Breast (tissue), 4 donors: ENCODE measurements around a stretch of chr3.

DNA sequence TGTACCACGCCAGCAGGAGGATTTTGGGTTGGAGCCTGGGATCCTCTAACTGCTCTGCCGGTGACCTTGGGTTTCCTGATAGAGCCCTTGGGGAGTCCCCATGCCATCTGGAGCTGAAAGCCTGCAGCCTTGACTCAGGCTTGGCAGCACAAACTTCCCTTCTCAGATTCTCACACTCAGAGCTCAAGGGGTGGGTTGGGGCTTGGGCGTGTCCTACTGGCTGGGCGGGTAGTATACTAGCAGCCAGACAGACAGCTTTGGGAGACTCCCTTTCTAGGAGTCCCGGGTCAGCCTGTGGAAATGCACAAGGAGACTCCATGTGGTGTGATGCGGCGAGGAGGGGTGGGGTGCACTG is 21.7 kb upstream of the PLXNA1 start:
- PRO-cap, 3 experiments, result no peak in any of the 3 experiments
- RRBS, result no CpG with 5 or more reads among the region's 7 CpGs

DNA sequence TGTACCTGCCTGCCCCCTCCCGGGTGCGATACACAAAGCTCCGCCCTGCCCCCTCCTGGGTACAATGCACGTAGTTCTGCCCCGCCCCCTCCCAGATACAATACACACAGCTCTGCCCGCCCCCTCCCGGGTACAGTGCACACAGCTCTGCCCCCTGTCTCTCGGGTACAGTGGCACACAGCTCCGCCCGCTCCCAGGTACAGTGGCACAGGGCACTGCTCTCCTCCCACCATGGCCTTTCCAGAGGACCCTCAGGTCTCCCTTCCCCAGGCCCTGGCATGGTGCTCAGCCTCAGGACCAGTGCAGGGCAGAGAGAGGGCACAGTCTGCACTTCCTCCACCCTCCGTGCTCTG is 16.6 kb upstream of the PRR20G start:
- PRO-cap, 3 experiments, result no peak in any of the 3 experiments
- RRBS, result 49% methylated on average over 5 of the region's 11 CpGs

- PRO-cap, 3 experiments, result no peak in any of the 3 experiments
- RRBS, result no CpG with 5 or more reads among the region's 8 CpGs
Observed at GRCh38 chr3:127546888-127547257, 43.7 kb downstream of the TPRA1 start.

DNA sequence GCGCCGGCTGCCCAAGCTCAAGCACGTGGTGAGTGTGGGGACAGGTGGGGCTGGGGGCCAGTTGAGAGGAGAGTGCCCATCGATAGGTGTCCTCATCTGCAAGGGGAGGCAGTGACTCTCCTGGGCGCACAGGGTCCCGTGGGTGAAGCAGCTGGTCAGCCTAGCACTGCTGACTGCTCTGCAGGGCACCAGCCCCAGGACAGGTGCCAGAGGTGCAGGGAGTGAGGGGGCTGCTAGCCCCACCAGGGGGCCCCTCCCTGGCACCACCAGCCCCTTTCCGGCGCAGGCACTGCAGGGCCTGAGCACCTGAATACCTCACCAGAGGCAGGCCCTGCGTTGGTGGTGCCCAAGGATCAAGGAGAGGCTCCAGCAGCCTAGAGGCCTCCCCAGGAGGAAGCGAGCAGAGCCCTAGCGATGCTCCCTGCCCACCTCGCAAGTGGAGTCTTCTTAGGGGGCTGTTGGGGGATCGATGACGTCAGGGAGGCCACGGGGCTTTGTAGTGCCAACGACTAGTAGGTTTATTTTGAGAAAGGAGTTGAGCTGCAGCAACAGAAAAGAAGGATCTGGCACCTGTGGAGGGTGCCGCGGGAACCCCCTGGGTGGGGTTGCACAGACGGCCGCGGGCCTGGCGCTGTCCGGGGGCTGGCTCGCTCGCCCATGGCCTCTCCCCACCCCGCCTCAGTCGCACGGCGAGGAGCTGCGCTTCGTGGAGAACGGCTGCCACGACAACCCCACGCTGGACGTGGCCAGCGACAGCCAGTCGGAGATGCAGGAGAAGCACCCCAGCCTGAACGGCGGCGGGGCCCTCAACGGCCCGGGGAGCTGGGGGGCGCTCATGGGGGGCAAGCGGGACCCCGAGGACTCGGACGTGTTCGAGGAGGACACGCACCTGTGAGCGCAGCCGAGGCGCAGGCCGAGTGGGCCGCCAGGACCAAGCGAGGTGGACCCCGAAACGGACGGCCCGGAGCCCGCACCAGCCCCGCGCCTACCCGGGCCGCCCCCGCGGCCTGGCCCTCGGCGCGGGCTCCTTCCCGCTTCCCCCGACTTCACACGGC is 839 bp upstream of the ABTB1 start:
- PRO-cap, 3 experiments, result peak in 1 of 3 experiments; most common plus-strand start position 522 of the sequence (in 1); most common minus-strand start position 683 of the sequence (in 1)
- RRBS, result no CpG with 5 or more reads among the region's 72 CpGs

GRCh38 chr3:127674124-127675028 is 1.6 kb downstream of the ABTB1 start:
- PRO-cap, 3 experiments, result no peak in any of the 3 experiments
- RRBS, result no CpG with 5 or more reads among the region's 22 CpGs

GRCh38 chr3:127699868-127700176 is 27.1 kb downstream of the ABTB1 start:
- PRO-cap, 3 experiments, result no peak in any of the 3 experiments
- RRBS, result no CpG with 5 or more reads among the region's 3 CpGs

GRCh38 chr3:127706214-127706824 is 33.6 kb downstream of the ABTB1 start:
- PRO-cap, 3 experiments, result no peak in any of the 3 experiments
- RRBS, result no CpG with 5 or more reads among the region's 14 CpGs

- PRO-cap, 3 experiments, result peak in 1 of 3 experiments; most common plus-strand start chr3:127738444 (in 1)
- RRBS, result no CpG with 5 or more reads among the region's 5 CpGs
Observed at GRCh38 chr3:127738160-127738694, 65.5 kb downstream of the ABTB1 start.

DNA sequence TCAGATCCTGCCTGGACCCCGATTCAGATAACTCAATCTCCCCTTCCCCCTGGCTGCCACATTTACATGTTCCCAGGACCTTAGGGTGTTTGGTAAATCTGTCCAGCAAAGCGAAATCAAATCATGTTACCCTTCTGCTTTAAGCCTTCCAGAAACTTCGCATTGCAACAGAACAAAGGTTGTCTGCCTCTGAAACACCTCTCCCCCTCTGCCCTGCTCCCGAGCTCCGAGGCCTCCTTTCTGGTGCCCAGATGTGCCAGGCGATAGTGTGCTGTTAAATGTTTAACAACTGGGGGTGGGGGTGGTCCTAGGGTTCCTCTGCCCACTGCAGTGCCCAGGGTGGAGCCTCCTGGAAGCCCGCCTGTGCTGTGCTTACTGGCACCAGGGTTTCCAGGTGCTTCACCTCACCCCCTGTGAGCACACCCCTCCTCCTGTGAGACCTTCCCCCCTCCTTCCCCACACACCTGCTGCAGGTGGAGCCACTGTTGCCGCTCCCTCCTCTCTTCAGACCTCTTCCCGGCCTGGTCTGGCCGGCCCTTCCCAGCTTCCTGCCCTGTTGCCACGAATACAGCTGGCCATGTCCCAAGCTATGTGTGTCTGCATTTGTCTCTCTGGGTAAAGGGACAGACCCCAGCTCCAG is 37.4 kb downstream of the MGLL start:
- PRO-cap, 3 experiments, result no peak in any of the 3 experiments
- RRBS, result no CpG with 5 or more reads among the region's 11 CpGs

DNA sequence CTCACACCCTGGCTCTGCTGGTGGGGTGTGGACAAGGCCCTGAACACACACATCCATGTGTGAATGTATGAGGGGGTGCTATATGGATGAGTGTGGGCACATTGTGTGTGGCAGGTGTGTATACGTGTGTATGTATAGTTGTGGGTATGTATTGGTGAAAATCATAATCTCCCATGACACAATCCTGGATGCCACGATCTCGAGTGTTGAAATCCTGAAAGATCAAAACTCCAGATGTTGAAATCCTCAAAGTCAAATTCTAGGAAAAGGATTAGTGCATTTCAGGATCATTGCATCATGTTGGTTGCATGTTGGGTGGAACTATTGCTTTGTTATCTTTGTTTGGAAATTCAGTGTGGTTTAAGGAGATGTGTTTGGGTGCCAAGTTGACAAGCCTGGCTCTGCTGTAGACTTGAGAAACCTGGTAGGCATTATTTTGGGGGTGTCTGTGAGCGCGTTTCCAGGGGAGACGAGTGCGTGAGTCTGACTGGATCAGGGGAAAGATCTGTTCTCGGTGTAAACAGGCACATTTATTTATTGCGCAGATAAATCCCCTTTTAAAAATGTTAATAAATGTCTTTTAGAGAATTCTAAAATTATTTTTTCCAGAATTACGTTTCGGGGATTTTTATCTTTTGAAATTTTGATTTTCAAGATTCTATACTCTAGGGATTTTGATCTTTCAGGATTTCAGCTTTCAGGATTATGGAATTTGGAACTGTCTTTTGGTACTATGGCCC is 41.9 kb upstream of the SEC61A1 start:
- PRO-cap, 3 experiments, result no peak in any of the 3 experiments
- RRBS, result no CpG with 5 or more reads among the region's 11 CpGs

- PRO-cap, 3 experiments, result no peak in any of the 3 experiments
- RRBS, result no CpG with 5 or more reads among the region's 4 CpGs
Observed at GRCh38 chr3:128061329-128062302, 9.4 kb downstream of the SEC61A1 start.

GRCh38 chr3:128076643-128077547 is 24.7 kb downstream of the SEC61A1 start:
- PRO-cap, 3 experiments, result peak in 1 of 3 experiments; most common plus-strand start chr3:128077027 (in 1); most common minus-strand start chr3:128076918 (in 1)
- RRBS, result 0% methylated on average over 3 of the region's 84 CpGs

GRCh38 chr3:128113918-128114345 is 9.7 kb downstream of the RUVBL1 start:
- PRO-cap, 3 experiments, result no peak in any of the 3 experiments
- RRBS, result no CpG with 5 or more reads among the region's 4 CpGs

- PRO-cap, 3 experiments, result no peak in any of the 3 experiments
- RRBS, result no CpG with 5 or more reads among the region's 10 CpGs
Observed at GRCh38 chr3:128357975-128358379, 108.7 kb downstream of the DNAJB8 start.

DNA sequence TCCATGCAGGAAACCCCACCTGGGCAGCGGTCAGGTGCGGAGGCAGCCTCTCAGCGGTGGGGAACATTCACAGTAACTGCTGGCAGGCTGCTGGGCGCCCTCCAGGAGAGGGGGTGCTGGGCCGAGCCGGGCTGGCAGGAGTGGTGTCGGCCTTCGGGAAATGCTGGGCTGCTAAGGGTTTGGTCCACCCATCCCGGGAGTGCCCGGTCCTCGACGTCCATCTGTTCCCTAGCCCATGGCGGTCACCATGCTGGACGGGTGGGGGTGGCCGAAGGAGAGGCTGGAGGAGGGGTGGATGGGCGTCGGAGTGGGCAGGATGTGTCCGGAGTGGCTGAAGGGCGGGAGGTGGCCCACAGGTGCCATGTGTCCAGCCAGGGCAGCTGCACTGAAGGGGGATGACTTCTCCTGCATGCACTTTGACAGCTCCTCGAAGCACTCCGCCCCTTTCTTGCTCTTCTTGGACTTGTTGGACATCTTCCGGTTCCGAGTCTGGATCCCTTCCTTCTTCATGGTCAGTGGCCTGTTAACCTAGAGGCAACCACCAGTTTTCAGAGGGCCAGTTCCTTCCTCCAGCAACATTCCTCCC is 12.1 kb downstream of the GATA2 start:
- PRO-cap, 3 experiments, result no peak in any of the 3 experiments
- RRBS, result 34% methylated on average over 12 of the region's 23 CpGs

- PRO-cap, 3 experiments, result peak in 1 of 3 experiments; most common minus-strand start chr3:128489992 (in 1)
- RRBS, result 3% methylated on average over 34 of the region's 78 CpGs
Observed at GRCh38 chr3:128489892-128491018, 2.7 kb downstream of the GATA2 start.

DNA sequence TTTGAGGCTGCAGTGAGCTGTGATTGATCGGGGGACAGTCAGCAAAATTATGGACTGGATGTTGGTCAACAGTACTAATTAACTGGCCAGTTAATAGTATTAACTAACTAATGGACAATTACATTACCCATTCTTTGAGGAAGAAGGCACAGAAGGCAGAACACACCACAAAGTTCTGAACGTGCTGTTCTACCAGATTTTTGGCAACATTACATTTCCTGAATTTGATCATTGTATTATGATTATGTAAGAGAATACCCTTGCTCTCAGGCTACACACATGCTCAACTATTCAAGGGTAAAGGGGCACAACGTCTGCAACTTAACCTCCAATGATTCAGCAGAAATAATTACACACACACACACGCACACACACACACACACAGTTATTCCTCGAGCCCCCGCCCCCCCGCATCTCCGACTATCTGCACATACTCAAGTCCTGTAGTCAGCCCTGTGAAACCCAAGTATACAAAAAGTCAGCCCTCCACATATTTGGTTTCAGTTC is 26.9 kb downstream of the RPN1 start:
- PRO-cap, 3 experiments, result no peak in any of the 3 experiments
- RRBS, result no CpG with 5 or more reads among the region's 8 CpGs

DNA sequence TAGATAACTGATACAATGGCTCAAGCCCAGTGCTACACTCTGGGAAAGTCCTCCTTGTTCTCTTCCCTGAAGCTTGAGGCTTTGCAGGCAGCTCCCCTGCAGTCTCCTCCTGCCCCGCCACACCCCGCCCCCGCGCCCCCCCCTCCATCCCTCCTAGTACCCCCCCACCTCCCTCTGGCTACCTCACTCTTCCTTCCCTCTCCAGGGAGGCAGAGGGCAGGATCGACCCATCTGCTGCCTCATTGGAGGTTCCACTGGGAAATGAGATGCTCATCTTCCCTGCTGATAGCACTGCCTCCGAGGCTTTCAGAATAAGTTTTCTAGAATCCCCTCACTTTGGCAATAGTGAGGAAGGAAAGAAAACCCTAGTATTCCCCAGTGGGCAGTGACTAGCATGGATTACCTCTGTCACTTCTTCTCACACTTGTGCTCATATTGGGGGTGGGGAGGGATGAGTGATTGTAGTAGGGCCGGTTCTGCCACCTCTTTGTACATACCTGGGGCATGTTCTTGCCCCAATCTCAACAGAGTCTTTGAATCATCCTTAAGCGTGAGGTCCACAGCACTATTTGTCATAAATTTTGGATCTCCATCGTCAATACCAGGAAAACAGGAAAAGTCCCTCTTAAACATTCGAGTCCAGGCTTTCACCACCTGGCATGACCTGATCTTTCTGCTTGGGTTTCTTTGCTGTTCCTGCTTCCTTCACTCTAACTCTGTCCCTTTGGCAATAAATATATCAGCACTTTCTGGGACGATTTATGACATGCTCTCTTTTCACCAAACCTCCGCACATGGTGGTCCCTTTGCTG is 16.2 kb upstream of the RAB7A start:
- PRO-cap, 3 experiments, result no peak in any of the 3 experiments
- RRBS, result no CpG with 5 or more reads among the region's 12 CpGs

- PRO-cap, 3 experiments, result no peak in any of the 3 experiments
- RRBS, result no CpG with 5 or more reads among the region's 4 CpGs
Observed at GRCh38 chr3:128750883-128751298, 24.9 kb downstream of the RAB7A start.

DNA sequence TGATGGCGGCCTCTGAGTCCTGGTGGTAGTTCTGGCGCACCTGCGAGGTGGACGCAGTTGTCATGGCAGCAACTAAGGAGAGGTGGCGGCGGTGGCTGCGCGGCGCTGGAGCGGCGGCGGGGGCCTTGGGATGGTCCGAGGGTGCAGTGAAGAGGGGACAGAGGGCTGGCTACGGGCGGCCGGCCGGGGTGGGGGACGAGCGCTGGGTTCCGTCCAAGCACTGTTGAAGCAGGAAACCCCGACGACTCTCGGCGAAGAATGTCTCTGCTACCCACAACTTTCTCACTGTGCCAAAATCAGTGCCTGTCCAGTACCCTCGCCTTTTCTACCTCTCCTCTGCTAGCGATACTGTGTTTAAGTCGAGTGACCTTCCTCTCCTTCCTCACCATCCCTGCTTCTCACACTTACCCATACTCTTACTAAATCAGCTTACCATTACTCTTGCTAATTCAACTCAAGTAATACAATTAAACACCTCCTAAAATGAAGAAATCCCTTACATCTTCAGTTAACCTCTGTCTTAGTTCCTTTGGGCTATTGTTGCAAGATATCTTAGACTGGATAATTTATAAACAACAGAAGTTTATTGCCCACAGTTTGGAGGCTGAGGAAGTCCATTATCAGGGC is 39.1 kb downstream of the RAB7A start:
- PRO-cap, 3 experiments, result no peak in any of the 3 experiments
- RRBS, result no CpG with 5 or more reads among the region's 27 CpGs